Adrenal gland (tissue), 7 donors: ENCODE measurements around a stretch of chr1.

- PRO-cap, 3 experiments: no peak in any of the 3 experiments
- RAMPAGE, long total RNA, 4 experiments: no peak in any of the 4 experiments
Measured at GRCh38 chr1:207308838-207309061, 12.7 kb upstream of the CD55 start.

GRCh38 chr1:207330106-207330503 is 8.6 kb downstream of the CD55 start:
- PRO-cap, 3 experiments: no peak in any of the 3 experiments
- RAMPAGE, long total RNA, 4 experiments: no peak in any of the 4 experiments
- RRBS: no CpG with 5 or more reads among the region's 1 CpG

DNA sequence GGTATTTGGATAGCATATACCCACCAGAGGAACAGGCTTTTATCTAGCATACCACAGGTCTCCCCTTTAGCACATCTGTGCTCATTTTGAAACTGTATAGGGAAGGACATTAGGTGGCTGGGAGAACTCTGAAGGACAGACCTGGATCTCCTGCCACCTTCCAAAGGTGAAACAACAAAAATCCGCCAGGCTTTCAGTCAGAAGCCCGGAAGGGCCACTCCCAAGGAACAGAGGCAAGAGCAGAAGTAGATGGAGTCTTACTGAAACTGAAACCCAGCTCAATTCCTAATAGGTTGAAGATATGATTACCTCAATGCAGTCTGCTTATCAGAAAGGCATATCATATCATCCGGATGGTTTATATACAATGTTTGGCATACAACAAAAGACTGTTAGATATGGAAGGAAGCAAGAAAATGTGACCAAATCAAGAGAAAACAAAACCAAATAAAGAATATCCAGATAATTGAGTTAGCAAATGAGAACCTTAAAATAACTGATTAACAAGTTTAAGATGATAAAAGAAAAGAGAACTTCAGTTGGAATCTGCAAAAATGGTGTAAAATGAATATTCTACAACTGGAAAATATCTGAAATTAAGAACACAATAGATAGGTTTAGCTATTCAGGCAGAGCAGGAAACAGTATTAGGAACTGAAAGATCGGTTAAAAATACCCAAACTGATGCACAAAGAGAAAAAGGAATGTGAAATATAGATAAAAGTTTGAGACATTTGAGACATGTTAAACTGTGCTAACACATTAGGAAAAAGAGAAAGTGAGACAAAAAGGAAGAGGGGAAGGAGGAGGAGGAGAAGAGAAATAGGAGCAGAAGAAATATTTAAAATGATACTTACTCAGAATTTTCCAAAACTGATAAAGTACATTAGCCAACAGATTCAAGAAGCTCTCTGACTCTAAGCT is 11.9 kb downstream of the CD55 start:
- PRO-cap, 3 experiments: peak in 1 of 3 experiments; most common plus-strand start position 529 of the sequence (in 1)
- RAMPAGE, long total RNA, 4 experiments: no peak in any of the 4 experiments
- RRBS: no CpG with 5 or more reads among the region's 4 CpGs

DNA sequence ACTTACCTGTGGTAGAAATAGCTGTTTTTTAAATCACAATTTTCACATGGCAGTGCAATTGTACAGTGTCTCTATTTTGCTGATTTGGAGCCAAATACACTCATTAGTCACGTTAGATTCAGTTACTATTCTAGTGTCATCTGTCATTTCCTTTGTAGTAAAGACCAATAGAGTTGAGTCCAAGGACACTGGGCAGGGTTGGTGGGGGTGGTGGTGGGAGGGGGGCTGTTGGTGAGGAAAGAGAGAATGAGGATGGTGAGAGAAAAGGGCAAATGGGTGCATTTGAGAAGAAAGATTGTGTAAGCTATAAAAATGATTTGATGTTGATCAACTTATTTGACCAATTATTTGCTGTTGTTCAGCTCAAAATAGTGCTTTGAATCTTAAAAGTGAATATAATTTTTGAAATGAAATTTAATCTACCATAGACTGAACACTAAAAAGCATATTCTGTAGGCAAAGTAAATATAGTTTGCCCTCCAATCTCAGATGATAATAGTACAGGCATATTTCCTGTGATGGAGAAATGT is 33.7 kb downstream of the CD55 start:
- PRO-cap, 3 experiments: no peak in any of the 3 experiments
- RAMPAGE, long total RNA, 4 experiments: no peak in any of the 4 experiments
- RRBS: no CpG with 5 or more reads among the region's 1 CpG

DNA sequence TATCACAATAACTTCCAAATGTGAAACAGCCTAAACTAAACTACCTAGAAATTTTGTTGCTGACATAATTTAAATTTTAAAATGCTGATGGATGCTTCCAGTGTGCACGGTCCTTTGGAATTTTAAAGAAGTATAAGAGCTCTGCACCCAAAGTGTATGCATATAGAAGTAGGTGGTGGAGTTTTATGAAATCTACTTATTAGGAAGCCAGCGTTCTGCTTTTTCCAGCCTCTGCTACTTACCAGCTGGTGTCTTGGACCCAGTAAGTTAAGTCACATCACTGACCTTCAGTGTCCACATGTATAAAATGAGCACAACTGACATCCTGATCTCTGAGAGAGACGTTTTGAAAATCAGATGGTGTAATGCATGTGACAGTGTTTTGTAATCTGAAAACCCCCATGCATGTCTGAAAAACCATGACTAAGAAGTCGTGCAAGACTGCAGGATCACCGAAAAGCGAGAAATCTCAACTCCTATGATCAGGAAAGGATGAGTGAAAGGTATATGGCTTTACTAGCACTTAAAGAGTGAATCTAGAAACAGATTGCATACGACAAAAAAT is 1.9 kb downstream of the CR1 start:
- PRO-cap, 3 experiments: peak in 2 of 3 experiments; most common minus-strand start position 158 of the sequence (in 1)
- RAMPAGE, long total RNA, 4 experiments: no peak in any of the 4 experiments
- RRBS: no CpG with 5 or more reads among the region's 7 CpGs

- PRO-cap, 3 experiments: no peak in any of the 3 experiments
- RAMPAGE, long total RNA, 4 experiments: no peak in any of the 4 experiments
- RRBS: no CpG with 5 or more reads among the region's 11 CpGs
Measured at GRCh38 chr1:207798977-207800054, 47.5 kb downstream of the CD46 start.

GRCh38 chr1:207803402-207804624 is 52.0 kb downstream of the CD46 start:
- PRO-cap, 3 experiments: peak in 1 of 3 experiments; most common minus-strand start chr1:207804405 (in 1)
- RAMPAGE, long total RNA, 4 experiments: start-site peak on the minus strand in 1 of 4 experiments, at chr1:207803628-207803983 at its widest, 6 reads per replicate
- RRBS: no CpG with 5 or more reads among the region's 20 CpGs

DNA sequence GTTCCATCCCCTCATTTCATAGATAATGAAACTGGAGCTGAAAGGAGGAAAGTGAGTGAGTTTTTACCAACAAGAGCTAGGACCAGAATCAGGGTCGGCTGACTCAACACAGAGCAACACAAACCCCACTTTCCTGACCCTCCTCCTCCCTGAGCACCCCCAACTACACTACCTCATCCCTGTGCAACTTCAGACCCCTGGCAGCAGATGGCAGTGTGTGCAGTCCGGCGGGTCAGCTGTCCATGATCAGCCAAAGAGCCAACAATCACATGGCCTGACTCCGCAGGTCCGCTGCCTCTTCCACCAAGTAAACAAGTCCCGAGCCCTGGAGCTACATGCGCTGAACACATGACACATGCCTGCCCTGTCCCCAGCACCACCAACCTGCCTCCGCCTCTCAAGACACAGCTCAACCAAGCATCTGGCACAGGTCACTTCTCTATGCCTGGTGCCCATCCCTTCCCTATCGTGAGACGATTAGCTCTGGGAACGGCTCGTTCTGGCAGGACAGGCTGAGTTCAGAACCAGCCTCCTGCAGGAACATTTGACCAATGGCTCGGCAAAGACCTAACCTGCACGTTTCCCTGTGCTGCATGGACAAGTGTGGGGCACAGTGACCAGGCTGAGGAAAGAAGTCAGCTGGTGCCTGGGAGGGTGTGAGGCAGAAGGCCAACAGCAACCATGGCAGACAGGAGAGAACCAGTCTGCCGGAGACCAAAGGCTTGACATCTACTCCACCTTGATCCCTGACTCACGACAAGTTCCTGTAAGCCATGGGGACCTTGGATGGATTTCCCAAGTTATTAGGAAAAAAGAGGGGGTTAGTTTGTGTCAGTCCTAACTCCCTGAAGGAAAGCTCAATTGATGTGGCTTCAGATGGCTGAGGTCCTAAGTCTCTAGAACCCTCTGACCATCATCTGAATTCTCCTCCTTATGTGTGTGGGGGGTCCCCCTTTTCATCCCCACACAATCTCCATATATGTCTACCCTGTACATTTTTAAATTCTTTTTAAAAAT is 60.3 kb downstream of the CD46 start:
- PRO-cap, 3 experiments: peak in 1 of 3 experiments; most common plus-strand start position 314 of the sequence (in 1); most common minus-strand start position 308 of the sequence (in 1)
- RAMPAGE, long total RNA, 4 experiments: no peak in any of the 4 experiments
- RRBS: no CpG with 5 or more reads among the region's 16 CpGs

DNA sequence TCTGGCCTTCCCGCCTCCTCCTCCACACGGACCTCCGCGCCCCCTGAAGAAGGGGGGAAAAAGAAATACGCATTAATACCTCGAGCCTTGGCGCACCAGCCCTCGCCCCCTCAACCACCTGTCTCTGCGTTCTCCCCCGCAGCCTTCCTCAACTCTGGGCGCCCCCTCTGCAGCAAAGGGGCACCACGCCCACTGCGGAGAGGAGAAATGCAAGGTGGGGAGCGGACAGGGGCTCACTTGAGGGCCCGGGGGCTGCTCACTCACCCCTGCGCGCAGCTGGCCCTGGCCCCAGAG is 42.5 kb downstream of the CD34 start:
- PRO-cap, 3 experiments: no peak in any of the 3 experiments
- RAMPAGE, long total RNA, 4 experiments: no peak in any of the 4 experiments
- RRBS: 1% methylated on average over 3 of the region's 17 CpGs

GRCh38 chr1:207958807-207960207 is 48.4 kb upstream of the CD34 start:
- PRO-cap, 3 experiments: peak in 3 of 3 experiments; most common plus-strand start chr1:207959290 (in 2); most common minus-strand start chr1:207959176 (in 3)
- RAMPAGE, long total RNA, 4 experiments: no peak in any of the 4 experiments
- RRBS: 6% methylated on average over 43 of the region's 98 CpGs

DNA sequence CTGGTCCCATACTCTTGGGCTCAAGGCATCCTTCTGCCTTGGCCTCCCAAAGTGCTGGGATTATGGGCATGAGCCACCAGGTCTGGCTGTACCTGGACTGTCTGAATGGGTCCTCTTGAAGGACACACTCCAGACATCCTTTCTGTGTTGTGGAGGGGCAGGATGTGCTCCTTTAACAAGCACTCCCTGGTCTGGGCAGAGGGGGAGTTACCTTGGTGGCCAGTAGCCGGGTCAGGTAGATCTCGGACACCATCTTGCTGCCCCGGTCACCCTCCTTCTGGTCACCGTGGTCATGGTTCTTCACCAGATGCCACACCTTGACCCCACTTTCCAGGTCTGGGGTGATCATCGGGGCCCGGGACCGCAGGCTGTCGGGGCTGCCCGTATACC is 122.2 kb upstream of the CD34 start:
- PRO-cap, 3 experiments: no peak in any of the 3 experiments
- RAMPAGE, long total RNA, 4 experiments: no peak in any of the 4 experiments
- RRBS: 98% methylated on average over 6 of the region's 9 CpGs

GRCh38 chr1:208090058-208090730 is 154.0 kb downstream of the PLXNA2 start:
- PRO-cap, 3 experiments: no peak in any of the 3 experiments
- RAMPAGE, long total RNA, 4 experiments: no peak in any of the 4 experiments
- RRBS: 65% methylated on average over 6 of the region's 11 CpGs

GRCh38 chr1:208162799-208163157 is 81.4 kb downstream of the PLXNA2 start:
- PRO-cap, 3 experiments: no peak in any of the 3 experiments
- RAMPAGE, long total RNA, 4 experiments: no peak in any of the 4 experiments

DNA sequence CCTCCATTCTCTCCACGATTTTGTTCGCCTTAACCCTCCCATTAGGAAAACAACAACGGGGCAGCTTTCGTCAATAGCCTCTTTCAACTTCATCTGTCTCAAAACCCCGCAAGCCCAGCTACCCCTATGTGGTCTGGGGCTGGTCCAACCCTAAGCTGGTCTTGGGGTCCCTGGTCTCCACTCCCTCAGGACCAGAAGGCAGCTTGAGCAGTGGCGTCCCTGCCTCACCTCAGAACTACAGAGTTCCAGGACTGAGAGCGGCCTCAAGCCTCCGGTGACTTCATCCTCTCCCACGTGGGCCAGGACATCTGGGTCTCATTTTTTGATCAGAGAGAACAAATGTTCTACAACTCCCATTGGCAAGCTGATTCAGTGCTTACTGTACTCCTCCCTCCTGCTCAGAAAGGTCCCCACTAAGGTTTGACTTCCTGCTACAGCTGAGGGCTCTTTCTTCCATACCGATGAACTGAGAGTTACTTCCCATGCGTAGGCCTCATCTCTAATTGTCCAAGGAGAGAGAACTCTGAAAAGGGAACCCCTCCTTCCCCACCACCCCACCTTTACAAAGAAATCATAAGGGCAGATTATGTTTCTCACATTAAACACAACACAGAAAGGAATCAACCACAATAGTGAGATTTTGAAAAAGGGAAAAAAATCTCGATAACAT is 78.5 kb downstream of the PLXNA2 start:
- PRO-cap, 3 experiments: no peak in any of the 3 experiments
- RAMPAGE, long total RNA, 4 experiments: no peak in any of the 4 experiments
- RRBS: no CpG with 5 or more reads among the region's 12 CpGs

DNA sequence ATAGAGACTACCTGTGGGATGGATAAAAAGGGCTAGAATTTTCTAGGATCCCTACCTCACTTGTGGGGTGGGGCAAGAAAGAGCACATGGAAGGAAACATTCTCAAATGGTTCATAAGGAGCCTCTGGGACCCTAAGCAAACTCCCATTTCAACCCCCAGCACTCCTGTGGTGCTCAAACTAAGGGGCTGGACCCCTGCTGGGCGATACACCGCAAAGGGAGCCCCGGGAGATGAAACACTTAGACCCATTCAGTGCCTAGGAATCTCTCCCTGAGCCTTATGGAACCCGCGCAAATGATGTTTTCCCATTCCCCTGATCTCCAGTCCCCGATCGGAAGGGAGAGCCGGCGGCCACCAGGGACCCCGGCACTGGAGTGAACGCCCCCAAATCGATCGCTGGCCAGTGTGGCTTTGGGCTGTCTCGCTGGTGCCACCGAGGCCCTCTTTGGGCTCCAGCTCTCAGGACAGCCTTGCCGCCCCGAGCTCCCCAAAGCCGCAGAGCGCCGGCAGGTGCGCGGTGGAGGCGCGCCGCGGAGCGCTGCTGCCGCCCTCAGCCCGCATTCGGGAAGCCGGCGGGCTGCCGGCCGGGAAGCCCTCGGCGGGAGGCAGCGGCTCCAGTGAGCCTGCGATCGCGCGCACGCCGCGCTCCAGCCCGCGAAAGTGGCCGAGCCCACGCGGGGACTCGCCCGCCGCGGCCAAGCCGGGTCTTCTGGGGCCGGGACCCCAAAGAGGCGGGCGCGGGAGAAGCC is 1.2 kb downstream of the PLXNA2 start:
- PRO-cap, 3 experiments: peak in 3 of 3 experiments; most common plus-strand start position 561 of the sequence (in 3); most common minus-strand start position 441 of the sequence (in 1)
- RAMPAGE, long total RNA, 4 experiments: no peak in any of the 4 experiments
- RRBS: 2% methylated on average over 21 of the region's 58 CpGs

DNA sequence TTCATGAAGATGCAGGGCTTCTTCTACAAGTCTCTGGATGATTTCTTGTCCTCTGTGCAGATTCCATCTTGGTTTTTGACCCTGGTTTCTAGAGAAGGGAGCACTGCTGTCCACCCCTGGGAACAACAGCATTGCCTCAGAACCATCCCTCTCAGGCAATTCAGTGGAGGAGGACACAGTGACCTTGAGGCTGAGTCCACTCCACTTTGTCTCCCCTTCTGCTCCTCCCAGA is 11.7 kb upstream of the PLXNA2 start:
- PRO-cap, 3 experiments: no peak in any of the 3 experiments
- RAMPAGE, long total RNA, 4 experiments: no peak in any of the 4 experiments

GRCh38 chr1:209103190-209103618 is 480.3 kb upstream of the CAMK1G start:
- PRO-cap, 3 experiments: no peak in any of the 3 experiments
- RAMPAGE, long total RNA, 4 experiments: no peak in any of the 4 experiments
- RRBS: no CpG with 5 or more reads among the region's 5 CpGs

DNA sequence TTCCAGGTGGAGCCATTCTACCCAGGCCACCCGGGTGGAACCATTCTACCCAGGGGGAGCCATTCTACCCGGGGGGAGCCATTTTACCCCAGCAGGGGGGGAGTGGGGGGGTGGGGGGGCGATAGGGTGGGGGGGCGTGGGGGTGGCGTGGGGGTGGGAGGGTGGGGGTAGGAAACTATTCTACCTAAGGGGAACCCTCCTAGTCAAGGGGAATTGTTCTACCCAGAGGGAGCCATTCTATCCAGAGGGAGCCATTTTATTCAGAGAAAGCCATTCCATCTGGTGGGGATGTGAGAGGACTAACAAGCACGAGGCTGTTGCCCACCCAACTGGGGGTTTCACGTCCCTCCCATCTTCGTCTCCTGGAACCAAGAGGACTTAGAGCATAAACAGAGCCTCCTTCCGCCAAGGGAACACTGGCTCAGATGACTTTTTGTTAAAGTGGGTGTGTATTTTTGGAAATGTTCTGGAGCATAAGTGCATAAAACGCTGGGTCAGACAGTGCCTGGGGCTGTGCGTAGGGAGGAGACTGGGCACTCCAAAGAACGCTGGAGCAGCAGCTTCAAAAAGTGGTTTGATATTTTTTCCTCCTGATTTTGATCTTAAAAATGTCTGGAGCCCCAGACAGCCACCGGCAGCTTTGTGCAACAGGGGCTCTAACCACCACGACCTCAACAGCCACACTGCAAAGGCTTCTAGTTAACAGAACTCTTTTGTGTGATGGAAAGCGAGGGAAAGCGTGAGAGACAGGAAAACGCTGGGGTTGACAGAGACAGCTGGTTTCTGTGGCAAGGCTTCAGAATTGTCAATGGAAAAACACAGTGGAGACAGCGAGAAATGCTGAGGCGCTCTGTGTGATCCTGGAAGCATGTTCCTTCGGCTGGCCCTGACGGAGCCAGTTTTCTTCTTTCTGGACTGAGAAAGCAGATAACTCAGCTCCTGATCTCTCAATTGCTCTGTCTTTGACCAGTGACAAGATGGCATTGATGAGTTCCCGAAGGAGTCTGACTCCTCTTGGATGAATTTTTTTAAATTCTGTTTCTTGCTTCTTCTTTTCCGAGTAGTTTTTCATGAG is 363.6 kb upstream of the CAMK1G start:
- PRO-cap, 3 experiments: no peak in any of the 3 experiments
- RAMPAGE, long total RNA, 4 experiments: no peak in any of the 4 experiments
- RRBS: 71% methylated on average over 1 of the region's 23 CpGs

DNA sequence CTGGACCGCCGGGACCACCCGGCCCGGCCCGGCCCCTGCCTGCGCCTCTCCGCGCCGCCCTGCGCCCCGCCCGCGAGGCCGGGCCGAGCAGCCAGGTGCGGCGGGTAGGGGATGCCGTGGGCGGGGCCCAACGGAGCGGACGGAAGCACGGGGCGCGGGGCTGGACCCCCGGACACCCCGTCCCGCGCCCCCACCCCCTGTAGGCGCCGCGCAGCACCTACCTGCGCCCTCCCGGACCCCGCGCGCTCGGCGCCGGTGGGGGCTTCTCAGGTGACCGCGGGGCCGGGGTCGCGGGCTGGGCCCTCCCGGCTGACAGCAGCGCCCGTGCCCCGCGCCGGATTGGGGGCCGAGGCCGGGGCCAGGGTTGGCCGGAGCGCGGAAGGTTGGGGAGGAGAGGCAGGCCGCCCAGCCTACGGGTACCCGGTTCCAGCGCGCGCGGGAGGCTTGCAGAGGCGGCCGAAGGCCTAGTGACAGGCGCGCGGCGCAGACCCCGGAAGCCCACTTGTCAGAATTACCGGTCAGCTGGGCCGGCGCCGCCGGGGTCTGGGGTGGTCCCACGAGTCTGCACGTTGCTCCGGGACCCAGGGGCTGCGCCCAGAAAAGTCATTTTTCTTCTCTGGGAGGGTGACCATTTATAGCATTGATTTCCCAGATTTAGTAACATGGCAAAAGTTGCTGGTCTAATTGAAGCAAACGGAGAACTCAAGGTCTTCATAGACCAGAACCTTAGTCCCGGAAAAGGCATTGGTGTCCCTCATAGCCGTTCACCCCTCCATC is 351.8 kb upstream of the CAMK1G start:
- PRO-cap, 3 experiments: no peak in any of the 3 experiments
- RAMPAGE, long total RNA, 4 experiments: no peak in any of the 4 experiments
- RRBS: 18% methylated on average over 39 of the region's 82 CpGs

DNA sequence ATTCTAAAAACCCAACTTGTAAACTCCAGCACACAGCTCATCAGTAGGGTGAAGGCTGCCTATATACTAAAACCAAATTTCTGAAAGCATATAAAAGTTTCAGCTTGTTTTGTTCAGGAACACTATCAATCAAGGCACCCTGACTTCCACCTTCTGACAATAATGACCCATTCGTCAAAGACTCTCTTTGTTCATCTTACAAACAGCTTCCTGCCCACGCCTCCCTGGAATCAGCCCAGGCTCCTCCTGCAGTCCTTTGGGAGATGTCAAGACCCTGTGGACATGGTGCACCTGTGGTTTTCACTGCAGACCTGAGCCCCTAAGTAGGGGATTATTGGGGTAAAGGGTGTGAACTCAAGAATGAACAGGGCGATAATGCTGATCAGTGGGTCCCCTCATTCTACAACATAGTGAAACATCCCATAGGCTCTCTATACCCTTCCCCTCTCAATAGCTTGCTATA is 178.9 kb upstream of the CAMK1G start:
- PRO-cap, 3 experiments: no peak in any of the 3 experiments
- RAMPAGE, long total RNA, 4 experiments: no peak in any of the 4 experiments
- RRBS: no CpG with 5 or more reads among the region's 3 CpGs